Spleen (tissue), 7 donors: ENCODE data around the genes SNX7, PALMD, FRRS1 and SASS6.

DNA sequence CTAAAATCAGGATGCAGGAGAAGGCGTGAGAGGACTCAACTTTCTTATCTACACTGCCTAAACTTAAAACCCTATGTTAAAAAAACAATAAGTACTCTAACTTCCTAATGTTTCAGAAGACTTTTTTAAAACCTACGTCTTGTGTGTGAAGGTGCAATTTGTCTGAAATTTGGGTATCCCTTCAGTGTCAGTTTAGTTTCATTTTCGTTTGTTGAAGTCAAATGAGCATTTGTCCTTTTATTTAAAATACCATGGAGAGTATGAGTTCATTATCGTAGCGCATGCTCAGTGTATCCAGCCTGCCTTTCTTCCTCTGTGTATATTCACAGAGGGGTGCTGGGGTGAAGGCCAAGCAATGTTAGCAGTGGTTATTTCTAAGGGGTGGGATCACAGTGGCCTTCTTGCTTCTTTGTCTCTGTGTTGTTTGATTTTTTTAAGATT is 43.3 kb downstream of the CNN3 start:
- PRO-cap, 4 experiments, result no peak in any of the 4 experiments
- RAMPAGE, long total RNA, 4 experiments, result no peak in any of the 4 experiments

GRCh38 chr1:94908137-94908679 is 18.7 kb downstream of the CNN3 start:
- PRO-cap, 4 experiments, result no peak in any of the 4 experiments
- RAMPAGE, long total RNA, 4 experiments, result no peak in any of the 4 experiments

DNA sequence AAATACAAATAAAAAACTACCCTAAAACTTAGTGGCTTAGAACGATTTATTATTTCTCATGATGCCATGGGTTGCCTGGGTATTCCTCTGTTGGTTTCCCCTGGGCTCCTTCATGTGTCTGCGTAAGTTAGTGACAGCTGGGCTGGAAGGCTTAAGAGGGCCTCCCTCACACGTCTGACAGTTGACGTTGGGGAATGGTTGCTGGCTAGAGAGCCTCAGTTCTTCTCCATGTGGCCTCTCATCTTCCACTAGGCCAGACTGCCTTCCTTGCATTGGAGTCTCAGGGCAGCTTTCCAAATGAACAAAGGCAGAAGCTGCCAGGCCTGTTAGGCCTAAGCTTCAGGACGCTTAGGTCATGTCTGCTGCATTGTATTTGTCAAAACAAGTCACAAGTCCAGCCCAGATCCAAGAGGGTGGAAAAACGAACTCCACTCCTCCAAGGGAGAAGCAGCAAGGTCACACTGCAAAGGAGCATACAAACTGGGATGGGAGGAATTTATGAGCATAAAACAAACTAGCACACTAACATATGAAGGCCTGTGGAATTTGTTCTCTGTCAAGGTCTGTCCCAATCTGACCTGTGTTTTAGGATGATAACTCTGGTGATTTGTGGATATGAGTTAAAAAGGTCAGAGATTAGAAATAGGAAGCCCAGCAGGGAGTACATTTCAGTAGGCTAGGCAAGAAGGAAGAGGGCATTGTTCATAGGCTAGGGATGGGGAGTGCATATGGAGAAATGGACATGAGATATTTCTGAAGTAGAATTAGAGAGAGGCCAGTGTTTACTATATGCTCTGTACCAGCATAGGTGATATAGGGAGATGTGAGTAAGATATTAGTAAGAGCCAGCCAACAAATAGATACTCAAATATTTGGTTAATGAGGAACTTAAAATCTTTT is 29.0 kb upstream of the CNN3 start:
- PRO-cap, 4 experiments, result no peak in any of the 4 experiments
- RAMPAGE, long total RNA, 4 experiments, result no peak in any of the 4 experiments

- PRO-cap, 4 experiments, result peak in 4 of 4 experiments; most common plus-strand start chr1:94963094 (in 3); most common minus-strand start chr1:94962904 (in 1)
- RAMPAGE, long total RNA, 4 experiments, result start-site peak on the plus strand in 1 of 4 experiments, at chr1:94962987-94963029 at its widest, 9 reads per replicate
Observed at GRCh38 chr1:94962418-94963215, 35.7 kb upstream of the CNN3 start.

- PRO-cap, 4 experiments, result peak in 2 of 4 experiments; most common plus-strand start chr1:94983566 (in 1); most common minus-strand start chr1:94983523 (in 2)
- RAMPAGE, long total RNA, 4 experiments, result no peak in any of the 4 experiments
Observed at GRCh38 chr1:94983428-94983780, 56.5 kb upstream of the CNN3 start.

DNA sequence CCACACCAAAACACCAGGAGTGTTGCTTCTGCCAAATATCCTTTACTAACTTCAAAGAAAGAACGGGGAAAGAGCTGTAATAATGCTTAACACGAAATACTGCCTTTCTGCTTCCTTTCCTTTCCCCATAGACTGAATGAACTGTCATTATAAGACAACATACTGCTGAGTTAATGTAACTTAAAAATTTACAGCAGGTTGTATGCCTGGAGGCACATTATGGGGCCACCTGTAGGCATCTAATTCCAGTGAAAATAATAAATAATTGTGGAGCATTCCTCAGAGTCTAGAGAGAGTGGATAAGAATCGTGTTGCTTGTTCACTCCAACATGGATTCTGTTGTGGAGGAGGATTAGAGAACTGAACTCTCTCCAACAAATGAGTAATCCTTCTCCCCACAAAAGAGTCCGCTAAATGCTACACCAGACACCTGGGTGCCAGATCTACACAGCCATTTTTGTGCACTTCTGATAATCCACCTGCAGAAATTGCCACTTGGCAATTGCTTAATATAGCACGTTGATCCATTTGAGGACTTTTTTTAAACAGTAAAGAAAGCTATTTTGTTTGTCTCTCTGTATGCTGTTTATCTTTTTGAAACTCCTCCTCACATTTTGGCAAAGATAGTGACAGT is 113.6 kb upstream of the DPYD start:
- PRO-cap, 4 experiments, result no peak in any of the 4 experiments
- RAMPAGE, long total RNA, 4 experiments, result no peak in any of the 4 experiments

GRCh38 chr1:98049436-98049754 is 128.6 kb upstream of the DPYD start:
- PRO-cap, 4 experiments, result no peak in any of the 4 experiments
- RAMPAGE, long total RNA, 4 experiments, result no peak in any of the 4 experiments

DNA sequence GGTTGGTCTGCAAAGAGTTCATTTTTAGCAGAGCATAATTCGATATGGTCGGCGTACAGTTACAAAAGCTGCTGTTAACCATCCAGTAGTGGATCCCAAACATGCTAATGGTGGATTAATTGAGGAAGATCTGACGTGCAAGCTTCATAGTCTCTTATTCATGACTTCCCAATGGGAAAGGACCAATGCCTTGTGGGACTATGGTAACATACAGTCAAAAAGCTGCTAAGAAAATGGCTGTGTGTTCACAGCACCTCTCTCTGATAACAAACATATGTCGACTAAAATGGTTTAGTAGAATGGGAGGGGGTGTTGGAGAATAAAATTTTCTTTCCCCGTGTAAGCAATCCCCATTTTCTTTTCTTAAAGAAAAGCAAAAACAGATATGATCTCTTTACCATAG is 128.9 kb upstream of the DPYD start:
- PRO-cap, 4 experiments, result no peak in any of the 4 experiments
- RAMPAGE, long total RNA, 4 experiments, result no peak in any of the 4 experiments

DNA sequence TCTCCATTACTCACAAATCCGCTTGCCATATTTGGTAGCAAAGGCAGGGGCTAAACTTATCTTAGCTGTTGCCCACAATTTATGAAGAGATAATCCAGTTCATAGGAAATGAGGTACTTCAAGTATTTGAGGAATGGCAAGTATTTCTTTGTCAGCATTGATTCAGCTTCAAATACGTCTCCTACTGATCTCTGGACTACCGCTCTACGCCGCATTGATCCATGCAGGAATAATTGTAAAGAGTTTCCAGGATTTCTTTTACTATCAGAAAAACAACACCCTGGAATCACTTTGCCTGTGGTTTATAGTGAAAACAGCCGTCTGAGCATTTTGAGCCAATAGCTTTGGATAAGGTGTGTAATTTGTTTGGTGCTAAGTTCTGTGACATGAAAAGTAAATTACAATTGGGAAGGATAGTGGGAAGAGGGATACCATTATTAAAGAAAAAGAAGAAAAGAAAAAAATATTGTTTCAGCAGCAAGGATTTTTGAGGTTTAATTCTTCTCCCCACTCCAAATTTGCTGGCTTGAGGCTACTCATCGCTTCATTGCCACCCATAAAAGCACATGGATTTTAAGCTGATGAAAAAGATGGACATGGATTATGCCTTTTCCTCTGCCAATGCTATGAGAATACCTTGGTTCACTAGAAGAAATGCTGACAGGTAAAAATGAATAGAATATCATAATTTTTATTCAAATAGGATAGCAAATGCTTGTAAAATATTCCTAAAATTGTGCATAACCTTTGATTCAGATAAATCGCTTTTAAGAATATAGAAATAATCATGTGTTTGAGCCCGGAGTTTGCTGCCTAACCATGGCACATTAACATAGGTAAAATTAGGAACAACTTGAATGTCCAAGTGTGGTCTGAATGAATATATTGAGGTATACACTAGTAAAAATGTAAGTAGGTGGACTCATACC is 289.6 kb upstream of the DPYD start:
- PRO-cap, 4 experiments, result no peak in any of the 4 experiments
- RAMPAGE, long total RNA, 4 experiments, result no peak in any of the 4 experiments

DNA sequence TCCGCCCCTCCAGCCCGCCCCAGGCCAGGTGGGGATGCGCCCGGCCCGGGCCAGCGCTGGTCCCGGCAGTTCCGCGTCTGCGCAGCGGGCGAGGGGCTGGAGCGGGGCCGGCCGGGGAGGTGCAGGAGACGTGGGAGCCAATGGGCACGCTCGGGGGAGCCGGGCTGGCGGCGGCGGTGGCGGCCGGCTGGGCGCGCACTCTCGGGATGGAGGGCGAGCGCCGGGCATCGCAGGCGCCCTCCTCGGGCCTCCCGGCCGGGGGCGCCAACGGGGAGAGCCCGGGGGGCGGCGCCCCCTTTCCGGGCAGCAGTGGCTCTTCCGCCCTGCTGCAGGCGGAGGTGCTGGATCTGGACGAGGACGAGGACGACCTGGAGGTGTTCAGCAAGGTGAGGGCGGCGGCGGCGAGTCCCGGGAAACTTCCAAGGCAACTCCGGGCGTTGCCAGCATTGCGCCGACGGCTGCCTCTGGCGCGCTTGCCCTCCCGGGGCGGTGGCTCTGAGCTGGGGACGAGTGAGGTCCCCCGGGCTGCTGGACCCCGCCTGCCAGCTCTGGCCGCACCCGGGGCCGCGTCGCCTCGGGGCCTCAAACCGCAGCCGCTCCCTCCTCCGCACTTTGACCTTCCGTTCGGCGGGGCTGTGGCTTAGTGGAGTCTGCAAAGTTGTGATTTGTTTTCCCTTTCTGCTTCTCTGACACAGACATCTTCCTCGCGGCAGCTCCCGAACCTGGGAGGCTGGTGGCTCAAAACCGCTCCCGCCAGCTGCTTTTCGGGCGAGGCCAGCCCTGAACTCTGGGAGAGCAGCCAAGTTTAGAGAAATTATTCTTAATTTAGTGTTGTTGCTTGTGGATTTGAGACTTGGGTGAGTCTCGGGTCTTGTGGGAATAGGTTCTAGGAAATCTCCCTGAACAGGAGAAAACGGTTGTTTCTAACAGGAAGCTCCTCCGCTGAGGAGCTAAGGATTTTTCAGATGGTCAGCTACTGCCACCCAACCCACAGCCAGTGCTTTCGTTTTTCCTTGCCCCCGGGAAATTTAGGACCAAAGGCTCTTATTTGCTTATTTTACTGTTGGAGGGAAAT is at the start of gene SNX7:
Gene SNX7 (plus strand): TSS at position 196 of the 1,075 bp plus-strand sequence.
- PRO-cap, 4 experiments, result peak in 4 of 4 experiments; most common plus-strand start position 198 of the sequence (in 3); most common minus-strand start position 75 of the sequence (in 3)
- RAMPAGE, long total RNA, 4 experiments, result start-site peak on the plus strand in 1 of 4 experiments, centred at position 323 of the sequence, 24 reads per replicate

DNA sequence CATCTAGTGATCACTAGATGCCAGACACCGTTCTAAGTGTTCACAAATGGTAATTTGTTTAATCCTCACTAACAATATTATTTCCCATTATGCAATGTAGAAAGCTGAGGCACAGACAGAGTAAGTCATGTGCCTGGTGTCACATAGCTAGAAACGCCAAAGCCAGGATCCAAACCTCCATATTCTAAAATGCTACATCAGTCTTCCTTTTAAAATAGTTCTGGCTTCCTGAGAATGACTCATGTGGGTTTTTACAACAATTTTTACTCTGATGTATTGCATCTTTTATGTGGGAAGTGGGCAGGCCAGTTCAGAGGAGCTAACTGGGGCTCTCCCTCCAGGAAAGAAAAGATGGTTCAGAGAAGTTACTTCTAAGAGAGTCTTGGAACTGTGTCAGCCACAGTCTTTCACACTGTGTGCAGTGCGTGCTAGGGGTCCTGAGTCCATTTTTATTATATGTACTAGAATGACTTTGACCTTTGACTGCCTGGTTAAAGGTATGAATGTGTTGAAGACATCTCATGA is 177.4 kb downstream of the PLPPR4 start:
- PRO-cap, 4 experiments, result no peak in any of the 4 experiments
- RAMPAGE, long total RNA, 4 experiments, result no peak in any of the 4 experiments

- PRO-cap, 4 experiments, result no peak in any of the 4 experiments
- RAMPAGE, long total RNA, 4 experiments, result no peak in any of the 4 experiments
Observed at GRCh38 chr1:99589239-99589651, 56.7 kb upstream of the PALMD start.

DNA sequence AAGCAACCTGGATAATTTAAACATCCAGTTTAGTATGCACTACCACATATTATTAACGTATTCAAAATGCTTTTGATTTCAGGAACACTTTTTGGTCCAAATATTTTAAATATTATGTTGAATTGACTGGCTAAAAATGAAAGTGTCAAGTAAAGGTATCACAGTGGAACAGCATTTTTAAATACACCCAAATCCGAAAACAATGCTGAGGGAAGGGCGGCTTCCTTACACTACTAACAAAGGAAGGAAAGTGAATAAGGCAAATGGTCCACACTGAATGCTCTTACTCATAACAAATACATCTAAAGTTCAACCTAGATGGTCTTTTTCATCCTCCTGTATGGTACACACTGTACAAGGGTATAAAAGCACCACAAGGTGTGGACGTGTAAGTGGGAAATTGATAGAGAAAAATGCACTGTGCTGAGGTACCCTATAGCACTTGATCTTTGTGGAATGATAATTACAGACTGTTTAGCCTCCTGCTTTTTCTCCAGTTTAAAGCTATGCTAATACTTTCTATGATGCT is 7.1 kb upstream of the PALMD start:
- PRO-cap, 4 experiments, result no peak in any of the 4 experiments
- RAMPAGE, long total RNA, 4 experiments, result no peak in any of the 4 experiments

- PRO-cap, 4 experiments, result no peak in any of the 4 experiments
- RAMPAGE, long total RNA, 4 experiments, result start-site peak on the plus strand in 4 of 4 experiments, at chr1:99645839-99646324 at its widest, 28 to 114 reads per replicate
Observed at GRCh38 chr1:99645562-99646814, at the start of gene PALMD. PALMD (plus strand) TSS chr1:99646113.

DNA sequence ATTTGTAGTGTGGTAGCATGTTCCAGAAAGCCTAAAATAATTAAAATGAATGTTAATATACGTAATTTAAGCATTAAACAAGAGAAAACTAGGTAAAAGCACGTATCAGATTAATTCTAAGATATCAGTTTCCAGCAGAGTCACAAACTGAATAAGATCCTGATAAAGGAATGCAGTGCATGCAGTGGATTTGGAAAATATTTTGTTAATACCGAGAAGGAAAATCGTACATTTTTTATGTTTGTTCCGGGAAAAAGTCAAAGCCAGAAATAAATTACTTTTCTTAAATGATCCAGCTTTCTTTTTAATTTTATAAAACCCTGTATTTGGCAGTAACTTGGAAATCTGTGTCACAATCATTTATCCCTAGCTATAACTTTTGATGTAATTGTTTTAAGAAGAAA is 904 bp downstream of the PALMD start:
- PRO-cap, 4 experiments, result no peak in any of the 4 experiments
- RAMPAGE, long total RNA, 4 experiments, result no peak in any of the 4 experiments

GRCh38 chr1:99659597-99660278 is 13.8 kb downstream of the PALMD start:
- PRO-cap, 4 experiments, result no peak in any of the 4 experiments
- RAMPAGE, long total RNA, 4 experiments, result no peak in any of the 4 experiments

GRCh38 chr1:99661654-99662129 is 15.8 kb downstream of the PALMD start:
- PRO-cap, 4 experiments, result no peak in any of the 4 experiments
- RAMPAGE, long total RNA, 4 experiments, result no peak in any of the 4 experiments

- PRO-cap, 4 experiments, result no peak in any of the 4 experiments
- RAMPAGE, long total RNA, 4 experiments, result no peak in any of the 4 experiments
Observed at GRCh38 chr1:99662594-99663174, 16.8 kb downstream of the PALMD start.

GRCh38 chr1:99766223-99766986 is at the start of gene FRRS1:
FRRS1 (minus strand) TSS chr1:99766635.
- PRO-cap, 4 experiments, result peak in 1 of 4 experiments; most common plus-strand start chr1:99766518 (in 1)
- RAMPAGE, long total RNA, 4 experiments, result start-site peak on the minus strand in 2 of 4 experiments, at chr1:99766627-99766659 at its widest, 10 to 12 reads per replicate

- PRO-cap, 4 experiments, result peak in 4 of 4 experiments; most common plus-strand start chr1:100133165 (in 4); most common minus-strand start chr1:100133007 (in 3)
- RAMPAGE, long total RNA, 4 experiments, result start-site peak on the plus strand in 4 of 4 experiments, at chr1:100133128-100133177 at its widest, 199 to 385 reads per replicate; start-site peak on the minus strand in 4 of 4 experiments, at chr1:100132893-100132945 at its widest, 37 to 58 reads per replicate
Observed at GRCh38 chr1:100132306-100133623, at the start of gene SASS6. SASS6 (minus strand) TSS chr1:100132930.